Thoracic aorta (tissue), 1 donor: ENCODE data around the genes C17orf50, RDM1, CCL15, TBC1D3H, ZNHIT3, MYO19 and SYNRG.

DNA sequence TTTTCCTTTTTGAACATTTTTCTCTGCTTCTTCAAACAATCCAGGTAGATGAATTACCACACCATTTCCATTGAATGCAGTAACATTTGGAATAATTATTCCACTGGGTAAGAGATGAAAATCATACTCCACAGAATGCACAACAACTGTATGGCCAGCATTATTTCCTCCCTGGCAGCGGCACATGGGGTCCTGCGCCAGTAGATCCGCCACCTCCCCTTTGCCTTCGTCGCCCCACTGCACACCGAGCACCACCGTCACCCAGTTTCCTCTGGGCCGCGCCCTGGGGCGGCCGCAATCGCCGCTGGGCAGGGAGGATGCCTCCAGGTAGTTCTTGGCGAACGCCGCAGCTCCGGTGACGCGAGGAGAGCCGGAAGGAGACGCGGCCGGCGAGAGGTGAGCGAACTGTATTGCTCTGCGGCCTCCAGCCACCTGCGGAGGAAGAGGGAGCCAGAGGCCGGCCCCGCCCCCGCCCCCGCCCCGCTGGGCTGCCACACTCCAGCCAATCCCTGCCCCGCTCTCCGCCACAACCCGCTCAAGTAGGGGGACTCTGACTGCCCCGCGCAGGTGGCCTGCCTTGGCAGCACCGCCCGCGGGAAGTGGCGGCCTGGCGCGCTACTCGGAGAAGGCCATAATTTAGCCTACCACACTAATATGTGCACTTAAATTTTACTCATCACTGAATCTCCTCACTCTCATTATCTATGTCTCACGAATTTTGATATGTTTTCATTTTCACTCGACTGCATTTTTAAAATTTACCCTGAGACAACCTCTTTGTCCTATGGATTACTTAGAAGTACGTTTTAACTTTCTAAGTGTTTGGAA is 11.9 kb upstream of the SLFN13 start:
- RAMPAGE, long total RNA, result no peak

- RAMPAGE, long total RNA, result no peak
These were observed 31.4 kb upstream of the SLFN13 start for GRCh38 chr17:35479932-35480414.

DNA sequence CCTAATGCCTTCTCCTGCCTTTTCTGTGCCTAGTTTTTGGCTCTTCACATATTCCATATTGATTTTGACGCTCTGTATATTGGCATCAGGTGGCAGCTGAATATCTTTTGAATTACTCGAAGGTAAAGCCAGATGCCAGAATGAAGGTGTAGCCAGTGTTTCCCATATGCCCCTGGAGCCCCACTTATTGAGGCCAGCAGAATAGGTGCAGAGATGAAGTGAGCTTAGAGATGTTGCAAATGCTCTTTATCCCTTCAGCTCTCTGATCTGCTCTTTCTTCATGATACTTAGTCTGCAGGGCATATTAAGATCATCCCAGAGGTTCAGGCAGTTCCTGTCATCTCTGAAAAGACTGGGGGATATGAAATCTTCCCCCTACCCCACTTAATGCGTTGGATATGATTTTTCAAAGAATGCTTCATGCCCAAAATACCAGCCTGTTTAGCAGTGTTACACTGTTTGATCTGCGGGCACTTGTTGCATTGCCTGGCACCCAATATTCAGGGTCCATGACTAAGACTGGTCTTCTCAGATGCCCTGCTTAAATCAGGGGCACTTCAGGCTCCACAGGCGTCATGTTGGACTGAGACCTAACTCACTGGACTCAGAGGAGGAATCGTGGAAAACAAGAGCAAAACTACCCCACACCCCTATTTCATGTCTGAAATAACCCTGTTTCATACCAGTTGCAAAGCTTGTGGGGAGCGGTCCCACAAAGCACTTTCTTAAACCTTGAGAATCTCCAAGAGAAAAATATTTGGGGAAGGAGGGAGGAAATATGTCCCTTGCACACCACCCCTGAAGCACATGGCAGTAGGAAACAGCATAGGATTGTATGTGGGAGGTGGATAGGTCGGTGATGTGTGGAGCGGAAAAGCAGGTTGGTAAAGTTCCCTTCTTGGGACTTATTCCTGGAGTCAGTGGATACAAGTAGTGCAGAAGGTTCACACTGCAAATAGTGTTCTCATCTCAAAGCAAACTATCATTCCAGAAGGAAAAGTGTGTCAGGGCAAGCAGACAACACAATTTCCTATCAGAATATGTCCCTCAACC is 6.3 kb upstream of the RASL10B start:
- RAMPAGE, long total RNA, result no peak

DNA sequence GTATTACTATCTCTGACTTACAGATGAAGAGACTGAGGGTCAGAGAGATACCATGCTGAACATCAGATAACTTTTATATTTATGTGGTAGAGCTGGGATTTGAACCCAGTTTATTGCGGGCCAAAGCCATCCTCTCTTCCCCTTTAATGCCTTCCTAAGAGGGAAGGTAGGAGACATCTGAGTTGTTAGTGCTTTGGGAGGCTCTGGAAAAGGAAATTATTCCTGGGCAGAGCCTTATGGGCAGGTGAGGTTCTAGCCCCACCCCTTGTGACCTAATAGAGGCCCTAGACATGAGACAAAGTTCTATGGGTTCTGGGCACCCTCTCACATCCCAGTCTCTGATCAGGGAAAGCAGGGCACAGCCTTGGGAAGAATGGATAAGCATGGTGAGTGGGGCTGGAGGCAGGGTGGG is at the start of gene C17orf50:
Gene C17orf50 (plus strand): TSS at position 319 of the 412 bp plus-strand sequence.
- RAMPAGE, long total RNA, result no peak

DNA sequence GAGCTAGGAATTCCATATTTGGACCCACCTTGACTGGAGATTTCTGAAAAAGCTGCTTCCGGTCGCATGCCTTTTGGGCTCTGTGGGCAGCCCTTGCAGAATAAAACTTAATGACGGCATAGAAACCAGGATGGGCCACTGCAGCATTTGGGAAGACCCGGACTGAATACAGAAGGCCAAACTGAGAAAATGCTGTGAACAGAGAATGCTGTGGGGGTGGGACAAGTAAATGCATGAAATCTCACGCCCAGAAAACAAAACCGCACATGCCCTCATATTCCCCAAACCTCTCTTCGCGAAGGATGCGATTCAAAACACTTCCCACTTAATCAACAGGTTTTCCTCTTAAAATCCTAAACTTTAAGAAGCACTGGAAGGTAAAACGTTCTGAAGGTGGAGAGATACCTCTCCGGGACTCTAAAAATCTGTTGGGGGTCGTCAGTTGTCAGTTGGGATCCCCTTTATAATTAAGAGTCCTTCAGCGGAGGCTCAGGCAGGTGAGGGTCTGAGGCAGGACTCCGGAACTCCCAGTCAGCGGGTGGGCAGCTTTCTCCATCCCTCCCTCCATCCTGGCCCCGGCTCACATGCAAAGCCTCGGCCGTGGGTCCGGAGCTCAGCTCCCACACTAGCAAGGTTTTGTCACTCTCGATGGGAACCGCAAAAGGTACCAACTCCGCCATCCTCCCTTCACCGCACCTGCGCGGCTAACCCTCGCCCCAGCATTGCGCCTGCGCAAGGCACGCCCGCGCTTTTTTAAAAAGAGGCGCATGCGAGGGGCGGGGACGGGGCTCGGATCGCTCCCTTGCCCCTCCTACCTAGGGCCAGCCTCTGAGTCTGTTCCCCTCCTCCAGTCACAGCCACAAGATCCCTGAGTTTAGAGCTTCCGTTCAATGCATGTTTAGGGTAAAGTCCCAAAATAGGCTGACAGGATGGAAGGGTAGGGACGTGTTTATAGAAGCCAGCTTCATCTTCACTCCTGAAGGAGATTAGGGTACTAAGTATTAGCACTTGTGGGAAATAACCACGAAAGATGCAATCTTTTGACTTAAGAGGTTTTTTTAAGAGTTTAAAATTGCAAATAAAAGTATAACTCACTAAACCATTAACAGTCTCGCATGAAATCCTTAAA is at the start of gene RDM1:
Gene RDM1 (minus strand): TSS at position 726 of the 1,129 bp plus-strand sequence.
- RAMPAGE, long total RNA, result no peak

DNA sequence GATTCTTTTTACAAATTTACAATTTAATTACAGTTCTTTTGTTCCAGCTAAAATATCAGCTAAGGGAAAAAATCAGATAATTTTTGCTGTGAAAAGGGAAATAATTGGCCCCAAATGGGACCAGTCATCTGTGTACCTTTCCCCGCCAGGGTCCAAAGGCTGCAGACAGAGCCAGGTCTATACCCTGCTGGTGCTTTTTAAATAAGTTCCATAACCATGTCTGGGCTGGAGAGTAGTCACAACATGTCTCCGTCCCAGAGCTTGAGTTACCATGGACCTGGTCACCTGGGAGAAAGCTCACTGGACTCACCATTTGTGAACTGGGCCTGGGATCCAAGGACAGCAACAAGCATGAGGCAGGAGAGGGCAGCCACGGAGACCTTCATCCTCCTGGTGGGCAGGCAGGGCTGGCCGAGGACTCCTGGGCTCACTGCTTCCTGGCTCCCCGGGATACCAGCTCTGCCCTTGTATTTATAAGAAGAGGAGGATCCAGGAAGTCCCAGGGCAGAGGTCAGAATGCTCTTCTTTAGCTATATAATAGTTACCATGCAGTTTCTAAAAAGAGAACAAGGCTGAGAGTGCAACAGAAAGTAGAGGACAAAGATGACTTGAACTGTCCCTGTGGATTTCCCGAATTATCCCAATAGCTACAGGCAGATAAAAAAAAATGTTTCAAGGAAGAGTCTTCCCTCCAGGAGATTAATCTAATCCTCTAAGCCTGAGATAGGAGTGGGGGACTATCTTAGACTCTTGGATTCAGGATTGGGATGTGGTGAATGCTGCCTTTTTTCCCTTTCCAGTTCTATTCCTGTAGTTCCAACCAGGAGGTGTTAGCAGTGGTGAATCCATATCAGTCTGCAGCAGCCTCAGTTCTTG is at the start of gene CCL15:
Gene CCL15 (minus strand): TSS at position 447 of the 876 bp plus-strand sequence.
- RAMPAGE, long total RNA, result no peak

DNA sequence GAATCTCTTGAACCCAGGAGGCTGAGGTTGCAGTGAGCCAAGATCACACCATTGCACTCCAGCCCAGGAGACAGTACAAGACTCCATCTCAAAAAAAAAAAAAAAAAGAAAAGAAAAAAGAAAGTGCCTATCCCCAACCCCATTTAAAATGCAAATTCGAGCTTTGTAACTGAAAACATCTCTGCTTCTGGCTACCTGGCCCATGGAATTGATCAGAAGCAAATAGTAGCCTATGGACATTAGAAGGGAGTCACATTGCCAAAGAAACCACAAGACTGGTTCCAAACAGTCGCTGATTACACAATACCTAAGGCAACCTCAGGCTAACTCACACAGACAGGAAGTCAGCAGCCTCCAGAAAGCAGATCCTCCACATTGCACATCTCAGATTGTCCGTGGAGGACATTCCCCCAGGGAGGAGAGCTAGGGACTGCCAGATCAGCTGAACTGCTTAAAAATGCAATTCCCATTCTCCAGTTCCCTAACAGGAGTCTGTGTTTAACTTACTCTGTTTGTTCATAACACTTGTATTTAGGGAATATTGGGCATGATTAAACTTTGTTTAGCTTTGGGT is 4.3 kb downstream of the CCL3L3 start:
- RAMPAGE, long total RNA, result no peak

DNA sequence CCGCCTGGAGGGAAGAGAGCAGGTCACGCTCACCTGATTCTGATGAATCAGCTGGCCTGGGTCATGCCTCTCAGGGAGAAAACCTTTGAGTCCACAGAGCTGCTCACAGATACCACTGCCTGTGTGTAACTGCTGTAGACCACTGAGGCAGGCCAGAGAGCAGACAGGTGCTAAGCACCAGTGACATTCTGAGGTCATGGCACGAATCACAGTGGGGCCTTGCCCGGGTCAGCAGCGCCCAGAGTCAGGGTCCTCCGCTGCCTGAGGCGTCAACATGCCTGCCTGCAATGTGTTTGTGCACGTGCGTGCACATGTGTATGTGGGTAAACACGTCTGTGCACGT is at the start of gene TBC1D3H:
Gene TBC1D3H (minus strand): TSS at position 144 of the 343 bp plus-strand sequence.
- RAMPAGE, long total RNA, result no peak

DNA sequence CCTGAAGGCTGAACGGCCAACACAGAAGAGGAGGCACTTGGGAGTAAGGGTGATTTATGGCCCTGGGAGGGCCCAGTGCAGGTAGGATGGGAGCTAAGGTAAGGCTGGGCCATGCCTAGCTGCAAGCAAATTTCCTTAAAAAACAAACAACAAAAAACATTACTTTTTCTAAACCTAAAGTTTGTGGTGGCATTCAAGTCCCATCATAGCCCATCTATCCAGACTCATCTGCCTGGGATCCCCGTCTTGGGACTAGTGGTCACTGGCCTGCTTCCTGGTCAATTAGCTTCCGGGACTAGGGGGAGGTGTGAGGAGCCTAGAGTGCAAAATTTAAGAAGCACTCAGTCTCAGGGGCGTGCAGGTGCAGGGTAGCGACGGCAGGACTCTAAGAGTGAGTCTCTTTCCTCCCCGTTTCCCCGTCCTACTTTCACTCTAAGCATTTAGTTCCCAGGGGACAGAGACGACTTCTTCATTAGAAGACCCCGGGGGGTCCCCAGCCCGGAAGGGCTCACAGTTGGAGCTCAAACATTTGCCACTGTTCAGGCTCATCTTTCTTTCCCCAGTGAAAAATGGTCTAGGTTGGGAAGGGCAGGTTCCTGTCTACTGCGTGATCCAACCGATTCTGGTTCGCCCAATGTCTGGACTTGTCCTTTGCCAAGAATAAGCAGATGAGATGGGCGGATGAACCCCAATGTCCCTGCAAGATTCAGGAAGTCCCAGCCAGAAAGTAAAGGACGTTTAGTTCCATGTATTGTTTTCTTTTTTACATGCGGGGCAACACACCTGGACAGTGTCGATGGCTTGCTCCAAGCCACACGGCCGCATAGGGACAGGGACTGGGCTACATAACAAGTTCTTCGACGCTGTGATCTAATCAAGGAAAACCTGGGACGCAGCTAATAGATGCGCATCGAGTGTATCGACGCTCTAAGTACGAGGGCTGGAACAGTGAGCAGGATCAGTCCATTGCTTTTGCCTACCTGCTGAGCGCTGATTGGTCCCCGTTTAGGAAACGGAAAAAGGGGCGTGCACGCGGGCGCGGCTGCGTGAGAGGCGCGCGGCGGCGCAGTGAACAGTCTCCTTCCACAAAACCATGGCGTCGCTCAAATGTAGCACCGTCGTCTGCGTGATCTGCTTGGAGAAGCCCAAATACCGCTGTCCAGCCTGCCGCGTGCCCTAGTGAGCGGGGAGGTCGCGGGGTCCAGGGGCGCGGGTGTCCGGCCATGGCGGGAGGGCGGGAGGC is at the start of gene ZNHIT3:
Gene ZNHIT3 (plus strand): TSS at position 1,075 of the 1,243 bp plus-strand sequence.
- RAMPAGE, long total RNA, result start-site peak on the plus strand centred at position 1,055 of the sequence, 67 bp wide, 58 reads

DNA sequence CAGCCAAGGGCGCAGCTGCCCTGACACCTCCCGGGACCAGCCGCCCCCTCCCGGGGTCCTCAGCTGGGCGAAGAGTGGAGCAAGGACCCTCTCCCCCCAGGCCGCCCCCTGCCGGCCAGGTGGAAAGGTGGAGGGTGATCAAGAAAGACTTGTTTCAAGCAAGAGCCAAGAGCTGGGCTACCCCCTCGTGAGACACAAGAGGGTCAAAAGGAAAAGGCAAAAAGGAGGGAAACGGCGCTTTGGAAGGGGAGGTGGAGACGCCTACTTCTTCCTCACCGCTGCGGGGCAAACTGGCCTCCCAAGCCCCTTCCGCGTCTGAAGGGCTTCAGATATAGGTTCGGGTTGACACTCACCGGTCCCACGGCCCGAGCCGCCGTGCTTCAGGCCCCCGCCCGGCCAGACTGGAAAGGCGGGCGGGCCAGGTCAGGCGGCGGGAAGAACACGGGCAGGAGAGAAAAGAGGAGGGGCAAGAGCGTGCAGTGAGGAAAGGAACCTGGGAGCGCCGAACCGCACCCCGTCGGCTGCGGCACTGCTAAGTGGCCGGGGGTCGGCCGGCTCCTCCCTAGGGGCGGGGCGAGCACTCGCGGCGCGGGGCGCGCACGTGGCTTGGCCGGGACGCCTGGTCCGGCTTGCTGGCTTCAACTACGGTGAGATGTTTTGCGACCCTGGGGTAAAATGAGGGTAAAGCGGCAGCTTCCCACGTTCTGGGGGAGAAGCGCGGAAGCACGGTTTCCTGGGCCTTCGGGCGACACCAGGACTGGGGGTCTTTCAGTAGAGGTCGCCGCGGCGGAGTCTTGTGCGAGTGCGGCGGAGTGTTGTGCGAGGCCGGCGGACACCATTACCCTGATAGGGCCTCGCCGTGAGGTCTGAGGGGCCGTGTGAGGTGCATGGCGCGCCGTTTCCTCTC is at the start of gene MYO19:
Gene MYO19 (minus strand): TSS at position 461 of the 907 bp plus-strand sequence.
- RAMPAGE, long total RNA, result start-site peak on the plus strand centred at position 594 of the sequence, 58 bp wide, 27 reads

DNA sequence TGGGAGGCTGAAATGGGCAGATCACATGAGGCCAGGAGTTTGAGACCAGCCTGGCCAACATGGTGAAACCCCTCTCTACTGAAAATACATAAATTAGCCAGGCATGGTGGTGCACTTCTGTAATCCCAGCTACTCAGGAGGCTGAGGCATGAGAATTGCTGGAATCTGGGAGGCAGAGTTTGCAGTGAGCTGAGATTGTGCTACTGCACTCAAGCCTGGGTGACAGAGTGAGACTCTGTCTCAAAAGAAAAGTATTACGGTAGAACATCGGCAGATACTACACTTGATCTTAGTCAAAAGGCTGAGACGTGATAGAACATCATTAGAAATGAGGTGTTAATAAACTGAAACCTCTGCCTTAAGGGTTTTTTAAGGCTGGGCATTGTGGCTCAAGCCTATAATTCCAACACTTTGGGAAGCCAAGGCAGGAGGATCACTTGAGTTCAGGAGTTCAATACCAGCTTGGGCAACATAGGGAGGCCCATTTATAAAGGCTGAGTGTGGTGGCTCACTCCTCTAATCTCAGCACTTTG is 20.8 kb upstream of the DHRS11 start:
- RAMPAGE, long total RNA, result no peak

GRCh38 chr17:36934772-36935564 is 2.3 kb upstream of the LHX1 start:
- RAMPAGE, long total RNA, result no peak

GRCh38 chr17:36935565-36936560 is 1.4 kb upstream of the LHX1 start:
- RAMPAGE, long total RNA, result no peak

- RAMPAGE, long total RNA, result no peak
These were observed 3.0 kb downstream of the LHX1 start for GRCh38 chr17:36940242-36940630.

GRCh38 chr17:36952820-36953549 is 4.2 kb downstream of the AATF start:
- RAMPAGE, long total RNA, result no peak

DNA sequence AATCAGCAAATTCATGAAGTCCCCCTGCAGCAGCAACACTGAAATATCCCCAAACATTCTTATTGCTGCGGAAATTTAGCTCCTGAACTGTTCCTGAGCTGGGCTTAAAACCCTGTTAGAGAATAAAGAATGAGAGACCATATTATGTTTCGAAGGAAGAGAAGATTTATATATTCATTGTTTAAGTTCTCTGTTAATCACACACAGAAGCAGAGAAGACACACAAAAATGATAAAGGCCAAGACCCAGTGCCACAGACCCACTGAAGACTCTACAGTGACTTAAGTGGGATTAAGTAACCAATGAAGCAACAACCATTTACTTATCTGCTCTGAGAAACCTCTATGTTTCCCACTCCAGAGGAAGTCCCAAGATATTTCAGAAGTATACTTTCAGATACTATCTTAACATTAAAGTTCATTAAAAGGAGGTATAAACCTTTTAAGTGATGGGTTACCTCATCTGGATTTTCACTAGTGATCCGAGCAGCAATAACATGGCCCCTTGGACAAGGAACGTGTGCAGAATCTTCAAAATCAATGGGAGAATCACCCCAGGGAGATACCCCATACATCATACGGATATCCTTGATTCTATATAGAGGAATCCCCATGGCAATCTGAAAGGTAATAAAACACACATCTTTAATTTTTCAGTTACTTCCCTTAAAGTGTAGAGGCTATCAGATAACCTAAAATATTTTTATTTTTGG is 117.9 kb upstream of the C17orf78 start:
- RAMPAGE, long total RNA, result no peak

DNA sequence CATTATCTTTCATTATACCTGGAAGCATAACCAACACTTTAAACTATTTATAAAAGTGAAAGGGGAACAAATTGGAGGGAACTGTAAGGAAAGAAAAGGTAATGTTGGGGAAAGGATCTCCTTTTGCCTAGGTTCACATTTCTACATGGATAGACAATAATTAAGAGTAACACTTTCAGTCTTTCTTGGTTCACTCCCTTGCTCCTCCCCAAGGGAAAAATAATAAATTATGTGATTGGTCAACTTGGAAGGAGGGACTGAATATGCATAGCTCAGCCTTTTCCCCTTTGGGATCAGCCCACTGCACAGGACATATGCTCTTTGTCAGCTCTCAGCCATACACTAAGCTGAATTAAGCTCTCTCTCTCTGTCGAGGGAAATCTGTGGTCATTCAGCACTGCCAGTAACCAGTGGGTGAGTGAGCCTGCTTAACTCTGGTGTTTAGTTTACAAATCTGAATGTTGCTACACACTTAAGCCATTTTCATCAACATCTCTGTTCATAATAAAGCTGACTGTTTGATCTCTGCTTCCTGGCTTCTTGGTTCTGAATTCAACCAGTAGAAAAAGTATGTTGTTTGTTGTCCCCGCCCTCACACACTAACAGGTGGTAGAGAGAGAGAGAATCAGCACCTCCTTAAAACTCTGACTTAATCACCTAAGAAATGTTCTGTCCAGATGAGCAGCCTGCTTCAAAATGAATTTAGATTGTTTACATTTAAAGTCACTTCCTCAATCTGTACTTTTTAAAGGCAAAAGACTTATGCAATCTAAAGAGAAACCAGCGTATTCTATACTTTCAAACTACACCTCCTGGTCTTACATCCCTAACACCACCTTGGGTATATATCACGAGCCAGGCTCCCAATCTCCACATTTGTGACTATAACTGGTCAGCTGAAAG is 102.3 kb upstream of the C17orf78 start:
- RAMPAGE, long total RNA, result no peak

DNA sequence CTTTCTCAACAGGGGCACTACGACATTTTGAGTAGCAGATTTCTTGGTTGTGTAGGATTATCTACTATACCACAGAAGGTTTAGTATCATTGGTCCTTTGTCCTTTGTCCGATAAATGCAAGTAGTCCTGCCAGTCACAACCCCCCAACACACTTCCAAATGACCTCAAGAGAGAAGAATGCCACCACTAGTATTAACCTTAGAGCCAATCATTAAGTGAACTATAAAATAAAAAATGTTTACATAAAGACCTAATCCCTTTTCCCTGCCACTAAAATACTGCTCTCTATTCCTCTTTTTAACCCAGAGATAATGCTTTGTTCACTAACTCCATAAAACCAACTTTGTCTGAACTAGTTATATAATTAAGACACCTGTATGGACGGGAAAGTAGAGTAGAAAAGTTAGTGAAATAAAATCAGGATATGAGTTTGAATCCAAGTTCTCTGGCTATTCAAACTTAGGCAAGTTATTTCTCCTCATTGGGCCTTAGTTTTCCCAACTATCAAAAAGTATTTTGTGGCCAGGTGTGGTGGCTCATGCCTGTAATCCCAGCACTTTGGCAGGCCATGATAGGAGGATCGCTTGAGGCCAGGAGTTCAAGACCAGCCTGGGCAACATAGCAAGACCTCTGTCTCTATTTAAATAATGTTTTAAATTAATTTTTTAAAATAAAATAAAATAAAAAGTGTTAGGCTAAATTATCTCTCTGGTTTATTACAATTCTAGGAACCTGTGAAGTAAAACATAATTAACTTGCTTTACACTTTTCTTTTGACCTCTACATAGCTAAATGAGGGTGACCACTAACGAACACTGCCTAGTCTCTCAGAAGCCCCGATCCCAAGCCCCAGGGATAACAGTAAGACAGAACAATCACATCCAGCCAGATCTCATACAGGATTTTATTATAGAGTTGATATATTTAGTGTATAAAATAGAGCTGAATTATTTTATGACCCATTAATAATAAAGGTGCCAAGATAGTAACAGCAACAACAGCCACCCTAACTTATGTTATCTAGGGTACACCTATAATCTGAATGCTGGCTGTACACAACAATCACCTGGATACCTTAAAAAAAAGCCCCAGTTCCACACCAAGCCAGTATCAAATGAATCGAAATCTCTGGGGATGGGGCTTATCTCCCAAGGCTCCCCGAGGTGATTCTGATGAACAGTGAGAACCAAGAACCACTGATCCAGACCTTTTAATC is 47.6 kb upstream of the C17orf78 start:
- RAMPAGE, long total RNA, result no peak

- RAMPAGE, long total RNA, result no peak
These were observed 56.0 kb downstream of the SYNRG start for GRCh38 chr17:37552763-37553982.

DNA sequence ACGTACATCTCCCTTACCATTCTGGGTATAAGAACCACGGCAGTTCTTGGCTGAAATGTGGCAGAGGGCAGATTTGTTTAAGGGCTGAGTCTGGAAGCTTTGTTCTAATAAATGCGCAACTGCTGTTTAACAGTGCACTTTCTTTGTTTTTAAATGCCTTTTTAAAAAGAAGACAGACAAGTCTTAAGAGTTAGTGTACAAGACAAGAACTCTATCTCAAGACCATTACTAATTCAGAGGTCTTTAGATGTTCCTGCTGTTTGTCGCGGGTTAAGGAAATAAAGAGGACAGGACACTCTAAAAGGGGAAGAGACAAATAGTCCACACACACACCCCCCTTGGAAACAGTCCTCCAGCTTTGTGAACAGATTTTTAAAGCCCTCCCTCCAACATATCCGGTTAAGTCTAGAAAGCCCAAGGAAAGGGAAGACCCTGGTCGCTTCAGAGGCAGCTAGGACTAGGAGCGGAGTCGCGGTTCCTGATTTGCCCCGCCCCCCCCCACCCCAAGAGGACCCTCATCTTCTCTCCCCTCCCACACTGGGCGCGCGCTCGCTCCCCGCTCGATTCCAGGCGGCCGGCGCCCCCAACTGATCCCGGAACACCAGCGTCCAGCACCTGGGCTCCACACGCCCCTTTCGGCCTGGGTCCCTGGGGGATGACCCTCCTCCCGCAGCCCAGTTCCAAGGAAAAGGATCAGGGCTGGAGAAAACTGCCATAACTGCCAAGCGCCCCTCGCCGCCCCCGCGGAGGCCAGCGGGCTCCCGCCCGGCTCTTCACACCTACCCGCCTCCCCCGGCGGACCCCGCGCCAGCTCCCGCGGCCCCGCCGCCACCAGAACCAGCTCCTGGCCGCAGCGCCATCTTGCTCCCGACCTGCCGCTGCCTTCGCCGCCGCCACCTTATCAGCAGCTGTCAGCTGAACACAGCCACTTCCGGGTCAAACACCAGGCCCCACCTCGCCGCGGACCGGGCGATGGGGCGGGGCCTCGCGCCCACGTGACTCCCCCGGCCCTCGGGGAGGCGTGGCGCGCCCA is at the start of gene SYNRG:
Gene SYNRG (minus strand): TSS at position 923 of the 1,033 bp plus-strand sequence.
- RAMPAGE, long total RNA, result start-site peak on the minus strand centred at position 889 of the sequence, 35 bp wide, 228 reads